ENCODE results near the genes DEFB108B and ANAPC15.

DNA sequence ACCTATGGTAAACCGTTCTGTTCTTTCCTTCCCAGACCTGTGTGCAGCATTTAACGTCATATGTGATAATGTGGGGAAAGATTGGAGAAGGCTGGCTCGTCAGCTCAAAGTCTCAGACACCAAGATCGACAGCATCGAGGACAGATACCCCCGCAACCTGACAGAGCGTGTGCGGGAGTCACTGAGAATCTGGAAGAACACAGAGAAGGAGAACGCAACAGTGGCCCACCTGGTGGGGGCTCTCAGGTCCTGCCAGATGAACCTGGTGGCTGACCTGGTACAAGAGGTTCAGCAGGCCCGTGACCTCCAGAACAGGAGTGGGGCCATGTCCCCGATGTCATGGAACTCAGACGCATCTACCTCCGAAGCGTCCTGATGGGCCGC lies 3.0 kb downstream of the FADD start:
- PRO-cap, result no peak

DNA sequence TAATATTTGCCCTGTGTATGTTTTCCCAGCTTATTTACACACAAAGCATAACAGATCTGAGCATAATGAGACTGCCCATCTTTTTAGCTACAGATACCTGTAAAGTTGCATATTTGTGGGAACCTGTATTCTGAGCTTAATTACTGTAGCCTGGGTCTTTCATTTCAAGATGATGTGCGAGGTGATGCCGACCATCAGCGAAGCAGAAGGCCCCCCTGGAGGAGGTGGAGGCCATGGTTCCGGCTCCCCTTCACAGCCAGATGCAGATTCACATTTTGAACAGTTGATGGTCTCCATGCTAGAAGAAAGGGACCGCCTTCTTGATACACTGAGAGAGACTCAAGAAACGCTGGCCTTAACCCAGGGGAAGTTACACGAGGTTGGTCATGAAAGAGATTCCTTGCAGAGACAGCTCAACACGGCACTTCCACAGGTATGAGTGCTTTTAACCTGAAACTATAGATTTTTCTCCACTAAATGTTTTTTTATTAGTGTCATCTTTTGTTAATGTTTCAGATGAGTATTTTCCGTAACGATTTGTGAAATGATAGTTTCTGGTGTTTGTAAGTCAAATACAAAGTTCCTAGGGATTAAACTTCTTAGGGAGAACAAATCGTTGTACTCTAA lies 1.6 kb downstream of the PPFIA1 start:
- PRO-cap, result no peak

DNA sequence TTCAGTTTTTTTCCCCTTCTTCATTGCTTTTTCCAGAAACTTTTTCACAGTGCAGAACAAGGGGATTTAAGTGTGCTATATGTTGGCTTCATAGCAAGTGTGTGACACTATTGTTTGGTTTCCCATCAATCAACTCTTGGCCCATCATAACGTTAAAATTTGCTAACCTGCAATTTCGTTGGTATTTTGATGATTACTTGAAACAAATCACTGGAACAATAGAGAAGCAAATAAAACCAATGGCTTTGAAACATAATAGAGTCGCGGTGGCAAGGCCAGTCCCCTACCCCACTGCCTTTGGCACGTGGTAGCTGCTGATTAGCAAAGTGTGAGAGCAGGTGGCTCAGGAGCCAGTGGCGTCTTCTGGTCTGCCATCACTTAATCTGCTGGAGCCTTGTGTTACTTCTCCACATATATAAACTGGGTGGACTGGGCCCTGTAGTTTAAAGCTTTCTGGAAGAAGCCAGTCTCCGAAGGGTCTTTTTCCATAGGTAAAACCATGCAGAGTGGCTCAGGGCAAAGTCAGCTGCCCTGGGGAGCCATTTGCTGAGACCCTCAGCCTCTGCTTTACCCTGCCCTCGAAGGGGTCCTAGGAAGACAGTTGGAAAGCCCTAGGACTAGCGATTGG lies 22.9 kb downstream of the PPFIA1 start:
- PRO-cap, result no peak

DNA sequence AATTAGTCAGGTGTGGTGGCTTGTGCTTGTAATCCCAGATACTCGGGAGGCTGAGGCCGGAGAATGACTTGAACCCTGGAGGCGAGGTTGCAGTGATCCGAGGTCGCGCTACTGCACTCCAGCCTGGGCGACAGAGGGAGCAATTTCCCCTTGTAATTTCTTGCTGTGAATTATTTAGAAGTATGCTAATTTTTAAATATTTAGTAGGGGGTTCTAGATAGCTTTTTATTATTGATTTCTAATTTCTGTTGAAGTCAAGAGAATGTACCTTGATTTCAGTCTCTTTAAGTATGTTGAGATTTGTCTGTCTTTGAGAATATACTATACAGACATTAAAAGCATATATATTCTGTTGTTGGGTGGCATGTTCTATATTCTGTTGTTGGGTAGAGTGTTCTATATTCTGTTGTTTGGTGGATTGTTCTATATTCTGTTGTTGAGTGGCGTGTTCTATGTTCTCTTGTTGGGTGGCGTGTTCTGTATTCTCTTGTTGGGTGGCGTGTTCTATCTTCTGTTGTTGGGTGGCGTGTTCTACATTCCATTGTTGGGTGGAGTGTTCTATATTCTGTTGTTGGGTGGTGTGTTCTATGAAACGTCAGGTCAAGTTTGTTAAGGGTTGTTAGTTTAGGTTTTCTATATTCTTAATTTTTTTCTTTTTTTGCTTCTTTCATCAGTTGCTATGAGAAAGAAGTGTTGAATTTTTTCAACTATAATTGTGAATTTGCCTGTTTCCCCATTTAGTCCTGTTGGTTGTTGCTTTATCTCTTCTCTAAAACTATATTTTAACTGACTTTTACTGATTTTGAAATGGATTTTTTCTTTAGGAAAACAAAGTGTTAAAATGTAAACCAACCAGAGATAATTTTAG lies 27.1 kb upstream of the CTTN start:
- PRO-cap, result no peak

DNA sequence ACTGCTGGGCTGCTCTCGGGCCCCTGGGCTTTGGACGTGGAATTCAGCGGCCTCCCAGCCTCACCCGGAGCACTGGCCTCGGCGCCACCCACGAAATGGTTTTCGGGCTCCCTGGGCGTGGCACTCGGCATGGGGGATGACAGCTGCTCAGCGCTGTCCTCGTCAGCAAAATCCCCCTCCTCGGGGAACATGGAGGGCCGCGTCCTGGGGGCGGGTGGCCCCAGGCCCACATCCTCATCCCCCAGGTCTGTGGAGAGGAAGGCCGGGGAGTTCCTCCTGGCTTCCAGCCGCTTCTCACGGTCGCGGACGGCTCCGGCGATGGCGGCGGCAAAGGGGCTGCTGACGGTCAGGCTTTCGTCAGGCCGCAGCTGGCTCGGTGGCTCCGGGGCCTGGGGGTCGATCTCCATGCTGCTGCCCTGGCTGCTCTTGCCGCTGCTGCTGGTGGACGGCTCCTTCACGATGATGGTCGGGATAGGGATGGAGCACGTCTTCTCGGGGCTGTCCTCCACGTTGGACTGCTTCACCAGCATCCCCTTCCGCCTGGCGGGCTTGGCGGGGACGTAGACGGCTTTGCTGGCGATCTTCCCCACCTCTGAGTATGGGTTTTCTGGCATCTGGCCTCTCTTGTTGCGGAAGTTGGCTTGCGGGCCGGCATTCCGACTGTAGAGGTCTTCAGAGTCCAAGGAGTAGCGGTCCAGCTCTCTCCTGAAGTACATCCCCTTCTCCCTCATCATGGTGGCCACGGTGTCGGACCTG lies 88.6 kb downstream of the CTTN start:
- PRO-cap, result no peak

- PRO-cap, result no peak
Observed at GRCh38 chr11:70501116-70502121, 103.1 kb downstream of the CTTN start.

GRCh38 chr11:70826326-70827189 lies 425.8 kb downstream of the SHANK2 start:
- PRO-cap, result no peak

DNA sequence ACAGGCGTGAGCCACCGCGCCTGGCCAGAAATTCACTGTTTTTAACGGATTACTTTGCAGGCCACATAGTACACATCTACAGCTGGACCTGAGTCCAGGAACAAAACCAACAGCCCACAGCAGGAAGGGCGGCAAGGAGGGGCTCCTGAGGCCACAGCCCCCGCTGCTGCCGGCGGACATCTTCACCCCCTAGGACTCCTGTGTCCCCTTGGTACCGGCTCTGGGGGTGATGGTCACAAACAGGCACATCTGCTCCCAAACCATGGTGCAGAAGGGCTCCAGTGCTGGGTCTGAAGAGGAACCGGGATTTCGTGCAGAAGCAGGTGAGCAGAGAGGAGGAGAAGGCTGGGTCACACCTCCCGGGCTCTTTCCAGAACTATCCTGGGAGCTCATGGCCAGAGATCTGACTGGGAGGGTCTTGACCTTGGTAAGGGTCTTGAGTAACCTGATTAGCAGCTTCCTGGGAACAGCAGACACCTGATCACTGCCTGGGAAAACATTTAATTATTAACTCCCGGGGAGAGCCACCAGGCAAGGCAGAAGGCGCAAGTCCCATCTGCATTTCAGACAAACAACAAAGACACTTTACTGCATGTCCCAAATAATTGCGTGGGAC lies 99.9 kb downstream of the SHANK2 start:
- PRO-cap, result unidirectional peak, plus-strand start at position 510 of the sequence

DNA sequence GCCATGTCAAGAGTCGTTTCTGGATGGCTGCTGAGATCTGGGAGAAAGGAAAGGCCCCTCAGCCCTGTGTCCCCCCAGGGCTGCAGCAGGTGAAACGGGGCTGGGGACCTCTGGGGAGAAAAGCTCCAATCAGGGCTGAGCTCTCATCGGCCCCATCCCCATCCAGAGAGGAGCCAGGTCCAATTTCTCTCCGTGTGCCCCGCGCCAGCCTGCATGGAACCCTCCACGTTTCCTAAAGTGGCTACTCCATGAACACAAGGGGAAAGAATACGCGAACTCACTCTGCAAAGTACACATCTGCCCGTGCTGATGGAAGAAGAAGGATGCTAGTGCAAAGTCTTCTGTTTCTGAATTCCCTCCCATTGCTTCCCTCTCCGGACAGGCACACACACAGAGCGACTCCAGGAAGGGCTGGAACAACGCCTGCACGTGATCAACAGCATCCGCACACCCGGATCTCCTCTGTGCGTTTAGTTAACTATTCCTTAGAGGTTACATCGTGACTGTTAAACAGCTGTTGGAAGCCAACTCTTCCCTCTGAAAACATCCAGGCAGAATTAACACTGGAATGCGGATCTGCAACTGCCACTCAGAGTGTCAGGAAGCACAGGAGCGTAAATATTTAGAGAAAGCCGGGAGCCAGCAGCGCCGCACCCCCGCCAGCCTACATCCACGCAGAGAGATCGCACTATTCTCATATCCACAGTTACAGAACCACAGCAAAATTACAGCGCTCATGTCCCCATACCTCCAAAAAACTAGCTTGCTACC lies 46.4 kb downstream of the SHANK2 start:
- PRO-cap, result no peak

GRCh38 chr11:71250378-71250886 lies 1.9 kb downstream of the SHANK2 start:
- PRO-cap, result no peak

GRCh38 chr11:71284548-71284800 lies 32.1 kb upstream of the SHANK2 start:
- PRO-cap, result no peak

GRCh38 chr11:71454628-71455070 lies 1.6 kb downstream of the NADSYN1 start:
- PRO-cap, result no peak

GRCh38 chr11:71499020-71499402 lies 28.1 kb upstream of the KRTAP5-7 start:
- PRO-cap, result no peak

DNA sequence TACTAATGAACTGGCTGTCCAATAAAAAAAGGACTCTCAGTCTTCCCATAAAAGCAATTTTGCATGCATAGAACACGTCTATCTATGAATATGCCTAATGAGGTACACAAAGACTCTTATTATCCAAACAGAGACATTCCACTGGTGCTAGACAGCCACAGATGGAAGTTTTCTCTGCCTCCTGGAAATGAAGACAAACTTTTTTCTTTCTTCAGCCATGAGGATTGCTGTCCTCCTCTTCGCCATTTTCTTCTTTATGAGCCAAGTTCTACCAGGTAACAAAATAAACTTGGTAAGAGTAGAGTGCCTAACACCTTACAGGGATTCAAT lies at the start of gene DEFB108B:
TSS of gene DEFB108B (plus strand) at position 218 of the 330 bp plus-strand sequence.
- PRO-cap, result no peak

DNA sequence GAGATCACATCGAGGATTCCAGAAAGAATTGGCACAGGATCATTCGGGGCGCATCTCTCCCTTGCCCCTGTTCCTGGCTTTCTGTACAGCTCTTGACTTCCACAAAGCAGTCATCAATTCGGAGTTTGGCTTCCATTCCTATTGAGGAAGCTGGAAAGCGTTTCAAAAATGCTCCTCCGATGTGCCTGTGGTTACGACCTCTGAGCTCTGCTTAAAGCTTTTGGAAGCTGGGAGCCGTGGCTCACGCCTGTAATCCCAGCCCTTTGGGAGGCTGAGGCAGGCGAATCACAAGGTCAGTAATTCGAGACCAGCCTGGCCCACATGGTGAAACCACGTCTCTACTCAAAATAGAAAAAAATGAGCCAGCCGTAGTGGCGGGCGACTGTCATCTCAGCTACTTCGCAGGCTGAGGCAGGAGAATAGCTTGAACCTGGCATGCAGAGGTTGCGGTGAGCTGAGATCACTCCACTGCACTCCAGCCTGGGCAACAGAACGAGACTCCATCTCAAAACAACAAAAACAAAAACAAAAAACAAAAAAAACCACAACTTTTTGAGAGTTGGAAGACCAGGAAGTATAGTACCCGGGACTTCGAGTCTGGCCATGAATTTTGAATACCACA lies 22.9 kb downstream of the DEFB131B start:
- PRO-cap, result no peak

GRCh38 chr11:72040559-72041272 lies 39.6 kb downstream of the NUMA1 start:
- PRO-cap, result bidirectional peak, plus-strand start at chr11:72041302, minus-strand start at chr11:72041106

DNA sequence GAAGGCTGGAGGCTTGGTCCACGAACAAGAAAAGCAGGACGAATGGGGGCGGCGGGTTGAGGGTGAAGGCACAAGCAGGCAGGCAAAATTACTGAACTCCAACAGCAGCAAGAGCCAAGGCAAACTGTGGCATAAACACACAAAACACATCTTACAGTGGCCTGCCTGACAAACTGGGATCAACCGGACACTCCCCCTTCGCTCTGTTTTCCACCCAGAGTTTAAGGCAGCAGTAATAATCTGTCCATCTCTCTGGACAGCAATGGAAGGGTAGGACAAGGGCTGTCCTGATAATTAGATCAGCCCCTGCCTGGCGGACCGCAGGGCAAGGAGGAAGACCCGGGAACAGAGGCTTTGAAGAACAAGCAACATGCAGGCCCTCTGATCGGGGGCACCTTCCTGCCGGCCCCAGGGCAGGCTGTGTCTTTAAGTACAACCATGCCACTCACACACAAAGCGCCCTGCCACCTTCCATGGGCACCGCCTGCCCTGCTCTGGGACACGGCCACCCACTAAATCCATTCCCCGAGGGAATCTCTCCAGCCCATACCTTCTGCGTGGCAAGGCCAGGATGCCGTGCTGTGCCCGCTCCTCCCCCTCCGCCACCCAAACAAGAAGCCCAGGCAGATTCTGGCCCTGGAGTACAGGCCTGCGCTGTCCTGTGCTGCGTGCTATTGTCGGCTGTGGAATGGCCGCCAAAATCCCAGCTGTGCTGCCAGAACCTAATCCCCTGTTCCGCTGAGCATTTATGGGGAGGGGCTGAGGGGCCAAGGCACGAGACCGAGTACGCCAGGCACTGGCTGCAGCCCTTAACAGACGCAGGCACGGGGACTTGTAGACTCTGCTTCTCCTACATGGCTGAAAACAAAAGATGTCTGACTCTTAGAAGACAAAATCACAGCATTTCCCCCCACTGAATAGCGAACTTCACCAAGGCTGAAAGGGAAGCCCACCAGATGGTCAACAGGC lies 38.8 kb downstream of the NUMA1 start:
- PRO-cap, result bidirectional peak, plus-strand start at position 30 of the sequence, minus-strand start outside the sequence; unidirectional peak, minus-strand start at position 496 of the sequence

- PRO-cap, result bidirectional peak, plus-strand start at chr11:72112512, minus-strand start at chr11:72112266; bidirectional peak, plus-strand start at chr11:72112875, minus-strand start at chr11:72112776
Observed at GRCh38 chr11:72111901-72112966, at the start of gene ANAPC15. TSS of gene ANAPC15 (minus strand) at chr11:72112695.

DNA sequence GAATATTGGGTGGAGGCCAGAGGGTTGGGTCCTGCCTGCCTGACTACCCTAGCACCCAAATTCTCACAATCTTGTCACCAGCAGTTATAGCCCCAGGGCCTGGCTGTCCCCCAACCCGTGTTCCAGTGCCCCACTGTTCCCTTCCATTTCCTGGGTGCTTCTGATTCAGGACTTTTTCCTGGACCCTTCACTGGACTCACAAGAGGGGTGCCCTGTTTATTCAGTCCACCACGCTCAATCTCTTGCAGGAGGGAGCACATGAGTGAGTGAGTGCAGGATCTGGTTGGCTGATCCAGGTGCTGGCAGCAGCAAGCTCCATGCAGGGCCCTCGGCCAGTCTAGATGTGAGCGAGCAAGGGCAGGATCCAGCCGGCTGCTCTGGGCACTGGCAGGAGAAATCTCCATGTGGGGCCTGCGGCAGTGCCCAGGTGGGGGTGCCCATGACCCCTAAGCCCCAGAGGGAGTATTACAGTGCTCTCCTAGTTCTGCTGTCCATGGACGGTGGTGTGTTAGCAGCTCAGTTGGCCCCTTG lies 11.5 kb upstream of the ANAPC15 start:
- PRO-cap, result no peak

DNA sequence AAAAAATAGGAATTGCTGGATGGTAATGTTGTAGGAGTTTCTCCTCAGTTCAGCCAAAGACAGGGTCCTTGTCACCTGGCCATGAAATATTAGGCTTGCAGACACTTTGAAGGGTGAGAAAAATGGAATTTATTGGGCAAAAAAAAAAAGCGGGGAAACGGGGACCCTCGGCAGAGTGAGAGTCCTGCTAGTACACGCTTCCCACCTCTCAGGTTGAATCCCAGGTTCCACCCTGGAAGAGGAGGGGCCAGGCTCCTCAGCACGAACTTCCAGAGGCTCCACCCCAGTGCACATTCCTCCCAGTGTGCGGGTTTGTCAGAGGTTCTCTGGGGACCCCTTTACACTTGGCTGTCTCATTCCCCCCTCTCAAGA lies 27.3 kb downstream of the FOLR3 start:
- PRO-cap, result no peak

All from Metastatic Lung Carcinoma in the Adrenal Gland (tissue), 1 donor.